ENCODE measurements around the gene FJX1.

DNA sequence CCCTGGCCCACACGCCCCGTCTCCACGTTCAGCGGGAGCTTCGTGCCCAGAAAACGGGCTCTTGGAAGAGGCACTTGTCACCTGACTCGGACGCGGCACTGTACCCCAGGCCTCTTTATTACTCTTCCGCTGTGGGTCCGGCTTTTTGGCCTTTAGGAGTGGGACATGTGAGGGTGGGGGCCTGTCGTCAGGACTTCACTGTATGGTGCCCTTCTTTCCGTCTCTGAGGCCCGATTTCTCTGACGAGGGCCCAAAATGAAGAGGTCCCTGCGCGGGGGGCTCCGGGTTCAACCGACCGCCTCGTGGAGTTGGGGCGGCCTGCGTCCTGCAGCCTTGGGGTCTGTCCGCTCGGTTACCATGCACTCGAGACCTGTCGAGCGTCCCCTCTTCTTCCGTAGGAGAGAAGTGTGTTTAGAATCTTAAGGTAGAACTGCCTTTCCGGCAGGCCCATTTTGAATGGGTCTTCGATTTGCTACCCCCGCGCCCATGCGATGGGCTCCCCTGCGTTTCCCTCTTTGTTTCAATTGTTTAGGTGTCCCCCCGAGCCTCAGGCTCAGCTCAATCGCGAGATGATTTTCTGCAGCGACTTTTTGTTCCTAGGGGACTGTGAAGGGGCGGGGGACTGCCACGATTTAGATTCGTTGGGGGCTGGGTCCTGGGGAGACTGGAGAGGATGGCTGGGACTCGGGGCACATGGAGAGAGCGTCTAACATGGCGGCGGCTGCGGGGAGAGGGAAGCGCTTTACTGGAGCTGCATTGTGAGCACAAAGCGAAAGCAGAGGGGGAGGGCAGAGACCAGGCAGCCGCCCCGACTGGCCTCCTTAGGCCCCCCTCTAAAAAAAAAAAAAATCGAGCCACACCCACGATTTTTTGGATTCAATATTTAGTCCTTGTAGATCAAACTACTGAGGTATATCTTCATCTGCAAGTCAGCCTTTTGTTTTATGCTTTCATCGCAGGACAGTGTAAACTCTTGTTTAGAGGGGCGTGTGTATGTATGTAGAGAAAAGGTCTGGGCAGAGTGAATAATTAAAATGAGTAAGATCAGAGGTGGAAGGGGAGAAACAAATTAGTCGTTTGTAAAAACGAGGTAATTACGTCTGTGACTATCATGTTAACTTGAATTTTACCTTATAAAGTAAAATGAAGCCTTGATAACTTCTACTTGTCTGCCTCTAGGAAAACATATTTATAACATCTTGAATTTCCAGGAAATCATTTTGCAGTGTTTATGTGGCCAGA lies 1.7 kb downstream of the CAPRIN1 start:
- RRBS, result no CpG with 5 or more reads among the region's 58 CpGs

- RRBS, result no CpG with 5 or more reads among the region's 29 CpGs
Observed at GRCh38 chr11:34160576-34161178, 55.2 kb downstream of the NAT10 start.

DNA sequence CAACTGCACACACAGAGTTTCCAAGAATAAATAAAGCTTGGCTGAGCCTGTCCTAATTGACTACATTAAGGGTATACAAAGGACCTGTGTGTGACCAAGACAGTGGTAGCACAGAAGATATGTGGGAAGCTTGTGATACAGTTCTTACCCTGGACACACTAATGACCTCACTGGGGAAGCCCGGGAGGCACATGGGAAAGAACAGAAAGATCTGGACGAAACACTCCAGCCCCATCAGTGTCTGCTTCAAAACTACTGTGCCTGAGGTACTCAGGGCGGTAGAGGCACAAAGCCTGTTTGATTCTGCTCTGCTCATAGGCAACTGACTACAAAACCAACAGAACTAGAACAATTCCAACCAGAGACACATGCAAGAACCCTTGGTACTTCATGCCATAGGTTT lies 41.1 kb downstream of the ABTB2 start:
- RRBS, result no CpG with 5 or more reads among the region's 3 CpGs

DNA sequence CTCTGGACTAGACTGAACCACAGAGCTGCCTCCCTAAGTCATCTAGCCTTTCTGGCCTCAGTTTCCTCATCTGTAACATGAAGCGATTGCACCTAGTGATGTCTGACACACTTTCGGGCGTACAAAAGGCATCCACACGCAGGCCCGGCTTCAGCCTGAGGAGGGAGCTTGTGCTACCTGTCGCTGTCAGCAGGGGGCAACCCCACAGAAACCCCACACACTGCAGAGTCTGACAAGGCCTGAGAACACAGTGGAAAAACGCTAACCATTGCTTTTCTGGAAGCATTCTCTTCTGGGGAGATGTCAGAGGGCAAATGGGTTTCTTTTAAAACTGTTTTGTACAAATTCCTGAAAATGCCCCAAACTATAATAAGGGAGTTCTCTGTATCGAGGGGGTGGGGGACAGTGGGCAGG lies 737 bp downstream of the ELF5 start:
- RRBS, result no CpG with 5 or more reads among the region's 8 CpGs

DNA sequence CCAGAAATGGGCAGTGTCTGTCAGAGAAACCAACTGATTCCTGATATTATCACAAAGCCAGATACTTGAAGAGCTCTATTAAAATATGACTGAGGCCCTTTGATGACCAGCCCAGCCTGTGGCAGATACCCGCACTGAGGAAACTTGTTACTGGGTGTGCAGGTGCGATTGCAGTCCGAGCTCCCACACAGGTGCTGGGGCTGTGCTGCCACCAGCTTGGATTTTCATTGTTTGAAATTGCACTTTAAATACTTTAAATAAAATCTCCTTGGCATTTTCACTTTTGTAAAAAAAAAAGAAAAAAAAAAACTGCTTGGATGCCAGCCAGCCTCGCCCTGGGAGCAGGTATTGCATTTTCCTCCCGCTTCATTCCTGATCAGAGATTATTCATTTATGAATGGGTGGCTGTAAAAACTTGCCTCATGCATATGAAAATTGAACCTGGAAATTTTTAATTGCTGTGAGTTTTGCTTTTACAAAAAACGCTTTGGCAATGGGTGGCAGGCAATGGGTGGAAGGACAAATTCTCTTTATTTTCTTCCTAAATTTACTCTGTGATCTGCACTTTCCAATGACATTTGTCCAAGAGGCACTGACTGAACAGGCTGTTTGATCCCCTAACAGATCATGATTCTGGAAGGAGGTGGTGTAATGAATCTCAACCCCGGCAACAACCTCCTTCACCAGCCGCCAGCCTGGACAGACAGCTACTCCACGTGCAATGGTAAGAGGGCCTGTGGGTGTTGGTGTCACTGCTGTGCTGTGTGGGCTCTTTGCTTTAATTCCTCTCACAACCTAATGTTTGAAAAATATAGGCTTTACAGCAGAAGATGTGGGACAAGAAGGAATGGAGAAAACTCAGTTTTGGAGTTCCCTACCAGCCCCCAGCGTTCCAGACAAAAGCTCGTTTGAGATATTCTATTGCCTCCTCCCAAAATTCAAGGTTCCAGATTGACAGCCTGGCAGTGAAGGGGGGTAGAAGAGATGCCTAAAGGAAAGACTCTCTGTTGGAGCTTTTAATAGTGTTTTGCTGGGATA lies 21.4 kb downstream of the EHF start:
- RRBS, result no CpG with 5 or more reads among the region's 11 CpGs

DNA sequence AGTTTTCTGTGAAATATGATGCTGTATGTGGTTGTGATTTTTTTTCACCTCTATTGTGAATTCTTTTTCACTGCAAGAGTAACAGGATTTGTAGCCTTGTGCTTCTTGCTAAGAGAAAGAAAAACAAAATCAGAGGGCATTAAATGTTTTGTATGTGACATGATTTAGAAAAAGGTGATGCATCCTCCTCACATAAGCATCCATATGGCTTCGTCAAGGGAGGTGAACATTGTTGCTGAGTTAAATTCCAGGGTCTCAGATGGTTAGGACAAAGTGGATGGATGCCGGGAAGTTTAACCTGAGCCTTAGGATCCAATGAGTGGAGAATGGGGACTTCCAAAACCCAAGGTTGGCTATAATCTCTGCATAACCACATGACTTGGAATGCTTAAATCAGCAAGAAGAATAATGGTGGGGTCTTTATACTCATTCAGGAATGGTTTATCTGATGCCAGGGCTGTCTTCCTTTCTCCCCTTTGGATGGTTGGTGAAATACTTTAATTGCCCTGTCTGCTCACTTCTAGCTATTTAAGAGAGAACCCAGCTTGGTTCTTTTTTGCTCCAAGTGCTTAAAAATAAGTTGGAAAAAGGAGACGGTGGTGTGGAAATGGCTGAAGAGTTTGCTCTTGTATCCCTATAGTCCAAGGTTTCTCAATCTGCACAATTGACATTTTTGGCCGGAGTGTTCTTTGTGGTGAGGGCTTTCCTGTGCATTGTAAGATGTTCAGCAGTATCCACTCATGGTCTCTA lies 38.4 kb downstream of the EHF start:
- RRBS, result no CpG with 5 or more reads among the region's 4 CpGs

- RRBS, result no CpG with 5 or more reads among the region's 1 CpG
Observed at GRCh38 chr11:34784236-34784564, 132.0 kb downstream of the APIP start.

DNA sequence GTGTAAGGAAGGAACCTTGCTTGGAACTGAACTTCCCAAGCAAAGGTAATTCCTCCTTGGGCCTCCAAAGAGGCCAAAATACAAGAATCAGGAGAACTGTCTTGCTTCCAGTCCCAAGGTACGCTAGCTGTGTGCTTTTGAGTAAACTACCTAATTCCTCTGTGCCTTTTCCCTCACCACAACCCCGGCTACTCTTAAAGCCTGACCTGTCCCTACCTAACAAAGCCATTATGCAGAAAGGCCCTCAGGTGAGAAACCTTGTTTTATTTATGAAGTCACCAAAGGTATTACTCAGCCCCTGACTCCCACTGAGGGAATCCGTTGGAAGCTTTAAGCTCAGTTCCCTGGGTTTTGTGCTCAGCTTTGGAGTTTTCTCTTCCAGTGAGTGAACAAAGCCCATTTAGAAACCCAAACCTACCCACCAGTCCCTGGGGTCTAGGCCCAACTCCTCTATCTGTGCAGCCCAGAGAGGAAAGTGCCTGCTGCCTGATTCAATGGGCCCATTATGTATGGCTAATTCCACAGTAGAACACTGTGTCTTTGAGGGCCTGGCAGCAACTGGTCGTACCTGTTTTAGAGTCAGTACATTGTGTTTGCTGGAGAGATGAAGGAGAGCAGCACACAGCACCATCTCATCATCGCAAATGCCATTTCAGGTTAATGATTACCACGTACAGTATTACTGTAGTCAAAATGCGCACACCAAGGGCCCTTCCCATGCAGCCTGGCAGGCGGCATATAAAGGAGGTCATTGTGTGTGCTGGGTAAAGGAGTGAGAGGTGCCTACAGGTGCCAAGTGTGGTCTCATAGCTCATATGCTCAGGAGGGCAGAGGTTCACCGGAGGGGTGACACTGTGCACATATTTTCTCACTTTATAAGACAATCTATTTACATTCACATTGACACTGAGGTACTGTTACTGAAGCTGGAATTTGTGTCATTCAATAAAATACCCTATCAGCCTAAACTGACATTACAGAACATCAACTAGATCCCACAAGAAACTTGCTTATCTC lies 90.7 kb downstream of the APIP start:
- RRBS, result no CpG with 5 or more reads among the region's 9 CpGs

GRCh38 chr11:35030658-35031201 lies 108.2 kb upstream of the CD44 start:
- RRBS, result no CpG with 5 or more reads among the region's 11 CpGs

DNA sequence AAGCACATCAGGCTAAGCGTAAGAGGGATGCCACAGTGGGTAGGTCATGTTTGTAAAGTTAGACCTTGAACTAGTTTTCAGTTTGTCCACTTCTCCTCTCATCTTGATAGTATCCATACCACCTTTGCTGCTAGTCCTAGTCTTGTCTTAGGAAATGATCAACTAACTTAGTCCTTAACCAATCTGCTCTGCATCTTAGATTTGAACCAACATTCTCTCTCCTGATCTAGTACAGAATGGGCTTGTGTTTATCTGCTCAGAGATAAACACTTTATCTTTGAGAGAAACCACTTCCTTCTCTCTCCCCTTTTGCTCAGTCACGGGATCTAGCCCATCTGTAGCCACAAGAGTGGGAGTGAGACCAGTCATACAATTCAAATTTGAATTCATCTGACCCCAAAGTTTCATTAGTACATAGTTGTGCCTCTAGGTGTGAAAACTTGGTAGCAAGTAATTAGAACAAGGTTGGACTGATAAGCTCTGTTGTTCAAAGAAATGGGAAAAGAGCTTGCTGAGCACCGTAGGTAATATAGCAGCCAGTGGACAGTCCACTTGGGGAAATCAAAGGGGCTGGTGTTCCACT lies 71.9 kb upstream of the CD44 start:
- RRBS, result no CpG with 5 or more reads among the region's 3 CpGs

DNA sequence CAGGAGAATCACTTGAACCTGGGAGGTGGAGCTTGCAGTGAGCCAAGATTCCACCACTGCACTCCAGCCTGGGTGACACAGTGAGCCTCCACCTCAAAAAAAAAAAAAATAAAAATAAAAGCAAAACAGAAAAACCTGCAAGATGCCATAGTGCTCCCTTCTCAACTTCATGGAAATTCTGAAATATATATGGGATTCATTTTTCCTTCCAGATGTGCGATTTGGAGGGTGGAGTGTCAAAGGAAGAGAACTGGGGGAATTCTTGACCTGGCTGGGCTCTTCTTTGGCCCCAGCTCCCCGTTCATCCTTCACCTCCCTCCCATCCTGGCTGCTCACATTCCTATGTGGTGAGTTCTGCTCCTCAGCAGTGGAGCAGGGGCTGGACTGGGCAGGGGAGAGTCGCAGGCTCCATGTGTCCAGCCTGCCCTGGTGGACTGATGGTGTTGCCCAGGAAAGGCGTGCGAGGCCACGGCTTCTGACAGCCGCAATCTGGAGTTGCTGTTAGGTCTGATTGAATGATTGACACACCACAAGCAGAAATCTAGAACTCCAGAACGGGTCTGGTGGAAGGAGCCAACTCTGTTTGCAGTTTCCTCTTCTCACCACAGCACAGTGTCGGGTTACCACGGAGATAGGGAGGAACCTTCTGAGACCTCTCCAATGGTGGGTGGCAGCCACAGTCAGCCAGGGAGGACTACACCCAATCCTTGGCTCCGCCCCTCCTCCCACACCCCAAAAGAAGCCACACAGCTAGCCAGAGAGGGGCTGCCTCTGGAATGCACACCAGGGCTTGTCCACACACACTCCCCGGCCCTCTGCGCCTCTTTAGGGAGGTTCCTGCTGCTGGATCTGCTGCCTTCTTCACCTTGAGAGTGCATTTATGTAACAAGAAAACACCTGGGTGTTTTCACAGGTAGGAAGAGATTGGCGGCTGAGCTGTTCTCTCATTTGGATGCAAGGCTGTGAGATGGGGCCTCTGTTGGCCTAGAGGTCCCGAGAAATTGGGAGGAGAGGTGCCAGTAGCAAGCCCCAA lies 56.6 kb upstream of the CD44 start:
- RRBS, result no CpG with 5 or more reads among the region's 15 CpGs

- RRBS, result 1% methylated on average over 14 of the region's 18 CpGs
Observed at GRCh38 chr11:35139502-35139973, 567 bp downstream of the CD44 start.

DNA sequence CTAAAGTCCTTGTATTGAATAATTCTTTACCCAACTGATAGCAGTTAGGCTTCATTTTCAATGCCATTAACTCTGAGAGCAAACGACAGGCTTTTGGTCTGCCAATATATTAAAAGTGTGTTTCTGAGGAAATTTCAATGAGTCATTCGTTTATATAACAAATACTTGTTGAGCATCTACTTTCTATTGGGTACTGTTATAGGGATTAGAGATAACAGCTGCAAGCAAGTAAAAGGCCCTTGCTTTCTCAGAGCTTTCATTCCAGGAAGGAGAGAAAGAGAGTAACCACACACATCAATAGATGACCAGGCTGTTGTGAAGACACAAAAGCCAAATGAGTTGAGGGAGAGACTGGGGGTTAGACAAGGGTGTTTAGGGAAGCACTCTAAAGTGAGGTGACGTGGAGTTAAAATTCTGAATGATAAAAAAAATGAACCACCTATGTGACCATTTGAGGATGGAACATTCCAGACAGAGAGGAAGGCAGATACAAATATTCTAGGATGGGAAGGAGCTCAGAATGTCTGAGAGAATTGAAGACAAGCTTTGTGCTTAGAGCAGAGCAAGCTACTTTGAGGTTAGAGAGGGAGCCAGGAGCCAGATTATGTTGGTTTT lies 35.8 kb downstream of the CD44 start:
- RRBS, result no CpG with 5 or more reads among the region's 3 CpGs

- RRBS, result no CpG with 5 or more reads among the region's 2 CpGs
Observed at GRCh38 chr11:35343405-35343749, 76.0 kb downstream of the SLC1A2 start.

DNA sequence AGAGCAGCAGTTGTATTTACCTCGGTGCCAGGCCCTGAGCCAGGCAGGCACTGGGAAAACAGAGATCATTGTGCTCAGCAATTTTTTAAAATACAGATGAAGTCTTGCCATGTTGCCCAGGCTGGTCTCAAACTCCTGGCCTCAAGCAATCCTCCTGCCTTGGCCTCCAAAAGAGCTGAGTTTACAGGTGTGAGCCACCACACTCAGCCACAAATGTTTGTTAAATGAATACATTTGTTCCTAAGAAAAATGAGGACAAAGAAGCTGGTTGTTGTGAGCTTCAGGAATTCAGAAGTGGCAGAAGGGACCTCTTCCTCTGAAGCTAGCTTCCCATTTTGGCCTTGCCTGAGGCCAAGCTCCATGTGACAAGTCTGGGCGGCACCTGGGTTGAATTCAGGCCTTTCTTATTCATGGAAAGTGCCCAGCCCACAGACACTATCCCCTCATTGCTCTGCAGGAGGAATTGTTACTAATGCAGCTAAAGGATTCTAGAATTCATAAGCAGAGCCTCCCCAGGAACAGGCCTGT lies 71.6 kb downstream of the SLC1A2 start:
- RRBS, result no CpG with 5 or more reads among the region's 2 CpGs

GRCh38 chr11:35380450-35380955 lies 38.9 kb downstream of the SLC1A2 start:
- RRBS, result no CpG with 5 or more reads among the region's 8 CpGs

GRCh38 chr11:35523148-35523775 lies 2.2 kb downstream of the PAMR1 start:
- RRBS, result no CpG with 5 or more reads among the region's 8 CpGs

DNA sequence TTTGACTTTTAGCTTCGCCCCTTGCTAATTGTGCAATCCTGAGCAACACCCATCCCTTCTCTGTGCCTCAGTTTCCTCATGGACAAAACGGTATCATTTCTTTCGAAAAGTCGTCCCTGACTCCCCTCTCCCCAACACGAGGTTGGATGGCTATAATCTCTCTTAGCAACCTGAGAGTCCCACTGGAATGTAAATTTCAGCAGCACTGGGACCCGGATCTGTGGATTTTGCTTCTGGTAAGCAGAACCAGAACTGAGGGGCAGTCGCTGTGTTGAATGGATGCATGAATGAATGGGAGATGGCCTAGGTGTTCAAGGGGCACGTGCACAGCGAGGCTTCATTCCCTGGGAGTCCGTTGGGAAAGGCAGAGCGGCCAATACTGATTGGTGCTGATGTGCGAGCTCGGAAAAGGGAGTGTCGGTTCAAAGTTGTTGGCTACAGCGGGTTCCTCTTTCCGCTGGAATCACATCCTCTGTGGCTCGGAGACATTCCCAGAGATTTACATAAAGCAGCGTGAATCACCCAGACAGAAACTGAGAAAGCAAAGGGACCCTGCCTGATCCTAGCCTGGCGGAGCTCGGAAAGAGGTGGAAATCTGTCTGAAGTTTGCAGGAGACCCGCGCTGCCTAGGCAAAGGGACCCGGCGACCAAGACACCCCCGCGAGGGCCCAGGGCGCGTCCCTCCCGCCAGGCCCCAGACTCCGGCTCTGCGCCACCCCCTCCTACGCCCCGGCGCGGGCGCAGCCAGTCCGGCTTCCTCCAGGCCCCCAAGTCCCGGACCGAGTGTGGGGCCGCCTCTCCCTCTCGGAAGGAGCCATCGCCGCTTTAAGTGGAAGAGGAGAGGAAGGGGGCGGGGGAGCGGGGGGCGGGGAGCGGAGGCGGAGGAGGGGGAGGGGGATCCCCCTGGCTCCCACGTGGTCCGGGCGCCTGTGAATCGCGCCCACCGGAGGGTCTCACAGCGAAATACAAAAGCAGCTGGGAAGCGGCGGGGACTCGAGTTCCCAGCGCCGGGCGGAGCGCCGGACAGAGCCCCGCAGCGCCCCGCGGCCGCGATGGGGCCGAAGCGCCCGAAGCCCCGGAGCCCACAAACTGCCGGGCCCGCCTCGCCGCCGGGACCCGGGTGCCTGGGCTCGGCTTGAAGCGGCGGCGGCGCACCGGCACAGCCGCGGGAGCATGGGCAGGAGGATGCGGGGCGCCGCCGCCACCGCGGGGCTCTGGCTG lies at the start of gene FJX1:
Gene FJX1, plus strand, starts transcription at position 997 of the 1,221 bp plus-strand sequence.
- RRBS, result 24% methylated on average over 33 of the region's 93 CpGs

DNA sequence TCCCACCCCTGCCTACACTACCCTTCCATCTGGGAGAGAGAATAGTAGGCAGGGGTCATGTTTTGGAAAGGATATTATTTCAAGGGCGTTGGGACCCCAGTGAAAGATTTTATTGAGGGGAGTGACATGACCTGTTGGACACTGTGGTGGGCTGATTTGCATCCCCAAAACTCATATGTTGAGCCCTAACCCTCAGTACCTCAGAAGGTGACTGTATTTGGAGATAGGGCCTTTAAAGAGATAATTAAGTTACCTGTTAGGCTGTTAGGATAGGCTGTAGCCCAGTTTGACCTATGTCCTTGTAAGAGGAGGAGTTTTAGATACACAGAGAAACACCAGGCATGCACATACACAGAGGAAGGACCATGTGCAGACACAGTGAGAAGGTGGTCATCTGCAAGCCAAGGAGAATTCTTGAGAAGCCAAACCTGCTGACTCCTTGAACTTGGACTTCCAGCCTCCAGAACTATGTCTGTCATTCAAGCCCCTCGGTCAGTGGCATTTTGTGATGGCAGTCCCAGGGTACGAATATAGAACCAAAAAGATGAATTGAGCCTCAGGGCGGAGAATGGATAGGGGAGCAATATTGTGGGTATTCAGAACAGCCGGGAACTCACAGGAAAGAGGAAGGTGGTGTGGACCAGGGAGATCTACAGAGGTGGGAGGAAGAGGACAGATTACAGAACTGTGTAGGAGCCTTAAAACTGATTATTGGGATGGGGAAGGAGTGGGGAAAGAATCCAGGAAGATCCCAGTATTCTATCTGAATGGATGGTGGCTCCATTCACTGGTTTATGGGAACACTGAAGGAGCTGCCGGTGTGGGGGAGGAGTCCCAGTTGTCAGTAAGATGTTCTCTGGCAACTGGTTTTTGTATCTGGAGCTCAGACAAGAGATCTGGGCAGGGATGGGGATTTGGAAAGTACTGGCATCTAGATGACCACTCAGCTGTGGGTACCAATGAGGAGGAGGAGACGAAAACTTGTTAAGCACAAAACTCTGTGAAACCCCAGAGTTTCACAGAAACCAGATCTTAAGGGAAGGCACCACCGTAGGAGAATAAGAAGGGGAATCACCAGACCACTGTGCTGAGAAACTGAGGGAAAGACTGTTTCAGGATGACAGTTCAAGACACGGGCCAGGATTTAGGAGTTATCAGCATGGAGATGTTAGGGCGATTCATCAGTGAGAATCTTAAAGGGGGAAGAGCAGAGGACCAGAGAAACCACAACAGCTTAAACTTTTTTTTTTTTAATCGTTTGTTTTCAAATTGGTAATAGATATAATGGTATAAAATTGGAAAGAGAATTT lies 27.8 kb downstream of the LDLRAD3 start:
- RRBS, result no CpG with 5 or more reads among the region's 11 CpGs

DNA sequence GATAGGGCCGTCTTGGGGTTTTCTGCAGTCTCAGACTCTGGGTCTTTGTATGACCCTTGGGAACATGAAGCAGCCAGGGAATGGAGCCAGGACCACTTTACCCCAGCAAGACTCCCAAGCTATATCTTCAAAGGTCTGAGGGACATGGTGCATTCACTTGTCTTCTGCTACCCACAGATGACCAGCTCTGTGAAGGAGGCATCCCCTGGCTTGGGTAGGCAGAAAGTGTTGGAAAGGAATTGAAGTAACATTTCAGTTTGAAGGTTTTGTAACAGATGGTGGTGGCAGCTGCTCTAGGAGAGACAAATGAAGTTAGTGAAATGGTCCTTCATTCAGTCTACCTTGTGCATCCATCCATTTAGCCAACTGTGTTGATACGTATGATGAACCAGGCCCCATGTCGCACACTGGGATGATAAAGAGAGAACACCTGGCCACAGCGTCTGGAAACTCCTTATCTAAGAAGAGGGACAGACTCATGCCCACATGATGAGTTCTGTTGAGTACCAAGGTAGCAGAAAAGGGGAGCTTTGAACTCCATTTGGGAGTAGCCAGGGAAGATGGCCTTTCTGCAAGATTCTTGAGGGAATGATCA lies 140.5 kb downstream of the COMMD9 start:
- RRBS, result no CpG with 5 or more reads among the region's 4 CpGs

Data from CMK (cell line).